Heart left ventricle (tissue), 7 donors: ENCODE data around the genes OR1J2 and OR1L4.

DNA sequence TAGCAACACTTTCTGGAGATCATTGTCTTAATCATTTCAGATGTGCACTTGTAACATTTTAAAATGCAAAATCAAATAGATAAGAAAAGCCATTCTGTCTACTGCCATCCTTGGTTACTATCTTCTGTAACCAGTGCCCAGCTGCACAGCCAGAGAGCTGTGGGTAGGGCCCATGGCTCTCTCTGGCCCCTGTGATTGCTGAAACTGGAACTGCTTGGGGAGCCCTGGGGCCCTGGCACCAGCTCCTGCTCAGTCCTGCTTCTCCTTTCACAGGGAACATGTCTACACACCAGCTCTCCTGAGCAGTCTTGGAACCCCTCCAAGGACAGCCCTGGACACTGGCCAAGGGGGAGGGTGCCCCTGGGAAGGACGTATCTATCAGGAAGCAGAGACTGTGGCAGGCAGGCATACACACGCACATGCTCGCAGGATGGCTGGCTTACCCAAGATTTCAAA is 8.7 kb upstream of the TRAF1 start:
- PRO-cap, 6 experiments = peak in 6 of 6 experiments; most common plus-strand start position 388 of the sequence (in 6); most common minus-strand start position 262 of the sequence (in 2)
- RAMPAGE, long total RNA, 2 experiments = no peak in any of the 2 experiments
- RRBS = no CpG with 5 or more reads among the region's 3 CpGs

DNA sequence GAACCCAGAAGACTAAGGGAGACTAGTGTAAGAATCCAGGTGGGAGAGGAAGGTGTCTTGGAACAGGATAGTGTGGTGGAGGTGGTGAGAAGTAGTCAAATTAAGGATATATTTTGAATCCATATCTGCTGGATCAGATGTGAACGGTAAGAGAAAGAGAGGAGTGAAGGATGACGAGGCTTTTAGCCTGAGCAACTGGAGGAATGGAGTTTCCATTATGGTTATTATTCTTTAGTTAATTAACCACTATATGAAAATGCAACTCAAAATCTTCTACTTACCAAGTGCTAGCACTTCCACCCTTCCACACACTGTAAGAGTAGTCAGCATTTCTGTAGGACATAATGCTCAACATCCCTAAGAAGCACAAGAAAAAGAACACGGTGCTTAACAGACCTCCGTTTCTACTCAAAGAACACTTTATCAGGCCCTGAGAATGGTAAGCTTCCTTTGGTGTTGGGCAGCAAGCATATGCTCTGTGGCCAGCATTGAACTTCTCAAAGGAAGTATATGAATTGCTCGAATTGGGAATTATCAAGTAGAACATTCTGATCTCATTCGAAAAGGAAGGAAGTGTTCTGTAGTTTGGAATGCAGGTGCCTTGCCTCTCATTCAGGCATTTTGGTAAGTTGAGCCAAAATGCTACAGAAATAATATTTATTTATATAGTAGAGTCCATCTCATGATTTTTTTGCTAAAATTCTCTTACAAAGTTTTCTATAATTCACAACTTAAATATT is 61.1 kb downstream of the C5 start:
- PRO-cap, 6 experiments = peak in 1 of 6 experiments; most common minus-strand start position 417 of the sequence (in 1)
- RAMPAGE, long total RNA, 2 experiments = no peak in any of the 2 experiments
- RRBS = no CpG with 5 or more reads among the region's 6 CpGs

GRCh38 chr9:121140358-121140894 is 61.2 kb downstream of the RAB14 start:
- PRO-cap, 6 experiments = no peak in any of the 6 experiments
- RAMPAGE, long total RNA, 2 experiments = no peak in any of the 2 experiments
- RRBS = no CpG with 5 or more reads among the region's 4 CpGs

DNA sequence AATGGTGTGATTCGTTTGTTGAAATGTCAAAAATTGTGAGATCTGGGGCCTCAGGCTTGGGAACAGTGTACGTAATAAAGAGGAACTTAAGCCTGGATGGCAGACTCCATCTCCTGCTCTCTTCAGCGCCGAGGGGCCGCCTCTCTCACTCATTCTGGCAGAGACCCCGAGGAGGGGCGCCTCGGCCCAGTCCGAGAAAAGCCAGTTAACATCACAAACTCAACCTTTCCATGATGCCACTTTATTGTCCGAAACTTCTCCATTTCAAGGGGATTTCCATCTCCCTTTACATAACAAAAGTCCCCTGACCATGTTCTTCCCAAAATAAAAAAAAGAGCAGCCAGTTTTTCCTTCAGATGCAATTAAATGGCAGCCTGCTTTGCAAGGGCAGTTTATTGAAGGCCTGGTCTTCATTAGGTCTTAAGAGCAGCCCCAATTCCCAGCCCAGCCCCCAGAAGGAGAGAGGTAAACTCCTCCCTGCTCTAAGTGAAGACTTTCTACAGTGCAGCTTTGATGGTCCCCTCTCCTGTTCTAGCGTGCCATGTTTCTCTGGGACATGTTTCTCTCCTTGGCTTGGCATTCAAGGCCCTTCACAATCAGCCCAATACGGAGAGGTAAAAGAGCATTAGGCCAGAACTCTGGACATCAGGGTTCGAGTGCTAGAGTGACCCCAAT is 19.4 kb upstream of the RAB14 start:
- PRO-cap, 6 experiments = no peak in any of the 6 experiments
- RAMPAGE, long total RNA, 2 experiments = no peak in any of the 2 experiments
- RRBS = no CpG with 5 or more reads among the region's 13 CpGs

- PRO-cap, 6 experiments = peak in 5 of 6 experiments; most common plus-strand start chr9:121287534 (in 2); most common minus-strand start chr9:121287601 (in 2)
- RAMPAGE, long total RNA, 2 experiments = no peak in any of the 2 experiments
- RRBS = no CpG with 5 or more reads among the region's 5 CpGs
Observed at GRCh38 chr9:121287385-121287750, 19.4 kb downstream of the GSN start.

GRCh38 chr9:121302809-121303171 is 34.8 kb downstream of the GSN start:
- PRO-cap, 6 experiments = peak in 1 of 6 experiments; most common plus-strand start chr9:121302958 (in 1)
- RAMPAGE, long total RNA, 2 experiments = start-site peak on the plus strand in 1 of 2 experiments, at chr9:121302915-121302927 at its widest, 403 reads per replicate
- RRBS = no CpG with 5 or more reads among the region's 13 CpGs

DNA sequence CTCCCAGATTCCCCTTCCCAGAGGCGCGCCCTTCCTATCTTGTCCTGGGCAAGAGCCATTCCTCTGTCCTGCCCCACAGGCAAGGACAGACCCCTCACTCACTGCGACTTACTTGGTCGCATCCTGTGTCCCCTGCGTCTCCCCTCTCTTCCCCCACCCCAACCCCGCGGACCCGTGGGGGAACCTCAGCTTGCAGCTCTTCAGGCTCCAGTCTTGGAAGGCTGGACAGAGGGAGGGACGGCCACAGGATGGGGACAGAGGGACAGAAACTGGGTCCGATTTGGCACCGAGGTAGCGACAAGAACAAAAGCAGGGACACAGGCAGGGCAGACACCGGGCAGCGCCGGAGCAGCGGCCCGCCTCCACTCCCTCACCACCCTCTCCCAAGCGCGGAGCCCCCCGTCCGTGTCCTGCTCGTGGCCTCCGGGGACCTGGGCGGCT is 430 bp downstream of the GGTA1 start:
- PRO-cap, 6 experiments = peak in 1 of 6 experiments; most common plus-strand start position 210 of the sequence (in 1)
- RAMPAGE, long total RNA, 2 experiments = no peak in any of the 2 experiments
- RRBS = 1% methylated on average over 10 of the region's 24 CpGs

- PRO-cap, 6 experiments = no peak in any of the 6 experiments
- RAMPAGE, long total RNA, 2 experiments = no peak in any of the 2 experiments
- RRBS = no CpG with 5 or more reads among the region's 15 CpGs
Observed at GRCh38 chr9:121636137-121636958, 15.1 kb upstream of the DAB2IP start.

DNA sequence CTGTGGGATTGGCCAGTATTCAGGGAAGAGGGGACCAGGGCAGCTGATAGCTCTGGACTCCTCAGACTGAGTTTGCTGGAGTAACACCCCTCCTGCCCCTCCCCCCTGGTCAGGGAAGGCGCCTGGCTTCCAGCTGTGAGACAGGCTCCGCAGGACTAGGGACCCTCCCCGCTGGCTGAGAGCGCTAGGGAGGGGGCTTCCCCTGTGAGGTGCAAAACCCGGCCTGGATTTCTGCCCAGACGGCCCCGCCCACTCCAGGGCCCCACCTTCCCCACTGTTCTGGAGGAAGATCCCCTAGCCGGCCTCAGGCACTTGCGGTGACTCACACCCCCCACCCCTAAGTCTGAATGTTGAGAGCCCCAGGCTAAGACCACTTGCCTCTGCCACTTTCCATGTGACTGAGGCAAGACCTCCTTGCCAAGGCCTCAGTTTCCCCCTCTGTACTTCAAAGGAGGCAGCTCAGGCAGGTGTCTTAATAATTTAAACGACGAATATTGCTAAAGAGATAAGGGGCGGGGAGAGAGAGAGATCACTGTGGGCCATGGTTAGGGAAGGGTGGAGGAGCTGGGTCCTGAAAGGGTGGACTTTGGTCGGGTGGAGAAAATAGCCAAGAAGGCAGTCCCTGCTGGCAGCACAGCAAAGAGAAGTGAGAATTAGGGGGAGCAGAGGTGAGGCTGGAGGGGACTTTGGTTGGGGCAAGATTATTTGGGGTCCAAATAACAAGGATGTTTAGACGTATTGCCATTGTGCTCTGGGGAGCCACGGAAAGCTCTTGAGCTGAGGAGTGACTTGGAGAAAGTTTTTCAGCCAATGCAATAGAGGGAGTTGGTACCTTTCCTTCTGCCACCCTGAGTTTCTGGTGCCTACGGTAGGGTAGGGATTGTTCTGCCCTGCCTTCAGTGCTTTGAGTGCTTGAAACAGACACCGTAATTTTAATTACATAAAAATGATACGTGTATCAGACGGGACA is 960 bp upstream of the DAB2IP start:
- PRO-cap, 6 experiments = peak in 2 of 6 experiments; most common plus-strand start position 340 of the sequence (in 2); most common minus-strand start position 74 of the sequence (in 2)
- RAMPAGE, long total RNA, 2 experiments = no peak in any of the 2 experiments
- RRBS = 5% methylated on average over 4 of the region's 19 CpGs

- PRO-cap, 6 experiments = peak in 6 of 6 experiments; most common plus-strand start chr9:121699217 (in 5); most common minus-strand start chr9:121699224 (in 1)
- RAMPAGE, long total RNA, 2 experiments = no peak in any of the 2 experiments
- RRBS = 3% methylated on average over 64 of the region's 119 CpGs
Observed at GRCh38 chr9:121698830-121699657, 47.6 kb downstream of the DAB2IP start.

DNA sequence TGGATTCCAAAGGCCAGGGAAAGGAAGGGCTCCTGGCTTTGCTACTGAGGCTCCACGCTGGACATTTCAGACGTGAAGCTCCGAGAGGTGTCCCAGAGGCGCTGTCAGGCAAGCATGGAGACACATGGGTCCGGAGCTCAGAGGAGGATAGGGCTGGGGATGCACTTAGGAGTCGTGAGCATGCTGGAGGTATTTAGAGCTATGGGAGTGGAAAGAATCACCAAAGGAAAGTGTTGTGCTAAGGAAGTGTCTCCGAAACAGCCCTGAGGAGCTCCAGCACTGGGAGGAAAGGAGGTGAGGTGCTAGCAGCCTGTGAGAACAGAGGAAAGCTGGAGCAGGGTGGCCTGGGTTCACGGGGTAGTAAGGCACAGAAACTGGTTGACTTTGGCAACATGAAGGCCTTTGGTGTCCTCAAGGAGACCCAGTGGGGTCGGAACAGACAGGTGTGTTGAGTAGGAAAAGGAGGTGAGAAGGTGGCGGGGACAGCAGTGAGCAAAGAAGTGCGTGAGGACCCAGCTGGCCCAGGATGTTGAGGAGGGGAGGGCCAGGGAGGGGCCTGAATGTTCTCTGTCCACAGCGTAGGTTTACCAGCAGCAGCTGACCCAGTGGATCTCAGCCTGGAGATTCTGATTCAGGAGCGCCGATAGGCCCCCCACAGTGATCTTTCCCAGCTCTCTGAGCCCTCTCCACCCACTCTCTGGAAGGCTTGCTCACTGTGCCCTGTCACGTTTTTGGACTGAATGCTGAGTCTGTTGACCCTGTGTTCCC is 88.4 kb downstream of the DAB2IP start:
- PRO-cap, 6 experiments = no peak in any of the 6 experiments
- RAMPAGE, long total RNA, 2 experiments = no peak in any of the 2 experiments
- RRBS = no CpG with 5 or more reads among the region's 15 CpGs

DNA sequence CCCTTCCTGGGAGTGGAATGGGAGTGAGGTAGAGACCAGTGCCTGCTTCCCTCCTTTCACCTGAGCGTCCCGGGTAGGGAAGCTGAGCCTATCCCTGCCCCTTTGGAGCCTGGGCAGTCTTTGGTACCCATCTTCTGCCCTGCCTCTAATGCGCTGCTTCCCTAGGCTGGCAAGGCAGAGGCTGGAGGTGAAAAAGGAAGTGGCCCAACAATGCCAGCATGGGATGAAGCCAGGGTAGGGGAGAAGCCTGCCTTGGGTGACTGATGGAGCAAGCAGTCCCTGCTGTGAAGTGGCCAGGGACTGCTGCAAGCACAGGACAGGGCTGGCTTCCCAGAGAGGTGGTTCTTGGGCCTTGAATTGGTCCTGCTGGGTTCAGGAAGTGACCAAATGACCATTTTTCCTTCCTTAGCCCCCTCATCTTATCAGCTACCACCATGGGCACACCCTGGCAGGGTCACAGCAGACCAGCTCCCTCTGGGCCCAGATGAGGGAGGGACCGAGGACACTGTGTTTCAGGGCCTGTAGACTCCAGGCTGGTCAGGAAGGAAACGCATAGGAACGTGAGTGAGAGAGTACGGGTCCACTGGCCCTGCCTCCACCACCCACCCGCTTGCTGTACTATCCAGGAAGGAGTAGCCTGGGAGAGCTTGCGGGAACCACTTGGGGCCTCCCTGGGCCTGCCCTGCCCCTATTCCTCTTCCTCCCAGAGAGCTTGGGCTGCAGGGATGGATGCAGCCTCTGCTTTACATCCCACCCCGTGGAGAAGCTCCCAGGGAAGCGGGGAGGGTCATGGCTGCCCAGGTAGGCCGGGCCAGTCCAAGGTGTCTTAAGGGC is 102.5 kb downstream of the DAB2IP start:
- PRO-cap, 6 experiments = no peak in any of the 6 experiments
- RAMPAGE, long total RNA, 2 experiments = no peak in any of the 2 experiments
- RRBS = no CpG with 5 or more reads among the region's 12 CpGs

DNA sequence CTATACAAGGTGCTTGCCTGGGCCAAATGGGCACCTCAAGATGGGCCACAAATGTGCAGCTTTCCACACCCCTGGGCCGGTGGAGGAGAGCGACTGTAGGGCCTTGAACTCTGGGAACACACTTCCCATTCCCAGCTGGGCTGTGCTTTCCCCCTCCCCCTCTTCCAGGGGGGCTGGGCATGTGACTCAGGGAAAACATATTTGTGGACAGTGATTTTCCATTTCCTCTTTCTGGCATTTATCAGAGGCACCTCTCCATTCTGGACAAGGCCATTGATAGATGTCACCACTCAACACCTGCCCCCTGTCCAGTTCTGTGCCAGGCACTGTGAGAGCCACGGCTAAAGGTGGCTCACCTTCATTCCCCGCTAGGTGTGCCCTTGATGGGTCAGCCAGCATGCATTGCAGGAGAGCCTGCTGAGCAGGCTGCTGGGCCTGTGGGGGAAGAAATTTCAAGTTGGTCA is 113.6 kb downstream of the DAB2IP start:
- PRO-cap, 6 experiments = peak in 2 of 6 experiments; most common plus-strand start position 279 of the sequence (in 1); most common minus-strand start position 120 of the sequence (in 2)
- RAMPAGE, long total RNA, 2 experiments = no peak in any of the 2 experiments
- RRBS = no CpG with 5 or more reads among the region's 4 CpGs

DNA sequence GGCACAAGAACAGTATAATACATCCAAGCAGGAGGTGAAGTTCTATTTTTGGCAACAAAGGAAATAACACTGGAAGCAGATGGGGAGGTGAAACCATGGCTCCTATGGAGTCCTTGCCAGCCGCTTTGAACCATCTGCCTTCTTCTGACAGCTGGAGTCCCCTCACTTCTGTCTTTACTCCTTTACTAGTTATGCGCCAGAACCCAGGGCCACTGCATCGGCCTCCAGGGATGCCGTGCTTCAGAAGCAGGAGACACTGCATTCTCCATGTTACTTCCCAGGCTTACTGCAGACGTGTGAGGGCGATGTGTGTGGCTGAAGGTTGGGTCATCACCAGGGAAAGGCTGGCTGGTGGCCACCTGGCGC is 77.8 kb downstream of the TTLL11 start:
- PRO-cap, 6 experiments = no peak in any of the 6 experiments
- RAMPAGE, long total RNA, 2 experiments = no peak in any of the 2 experiments
- RRBS = no CpG with 5 or more reads among the region's 7 CpGs

- PRO-cap, 6 experiments = no peak in any of the 6 experiments
- RAMPAGE, long total RNA, 2 experiments = no peak in any of the 2 experiments
- RRBS = no CpG with 5 or more reads among the region's 7 CpGs
Observed at GRCh38 chr9:122248235-122249233, 16.1 kb downstream of the RBM18 start.

- PRO-cap, 6 experiments = no peak in any of the 6 experiments
- RAMPAGE, long total RNA, 2 experiments = no peak in any of the 2 experiments
- RRBS = no CpG with 5 or more reads among the region's 4 CpGs
Observed at GRCh38 chr9:122394213-122394757, 23.5 kb downstream of the PTGS1 start.

DNA sequence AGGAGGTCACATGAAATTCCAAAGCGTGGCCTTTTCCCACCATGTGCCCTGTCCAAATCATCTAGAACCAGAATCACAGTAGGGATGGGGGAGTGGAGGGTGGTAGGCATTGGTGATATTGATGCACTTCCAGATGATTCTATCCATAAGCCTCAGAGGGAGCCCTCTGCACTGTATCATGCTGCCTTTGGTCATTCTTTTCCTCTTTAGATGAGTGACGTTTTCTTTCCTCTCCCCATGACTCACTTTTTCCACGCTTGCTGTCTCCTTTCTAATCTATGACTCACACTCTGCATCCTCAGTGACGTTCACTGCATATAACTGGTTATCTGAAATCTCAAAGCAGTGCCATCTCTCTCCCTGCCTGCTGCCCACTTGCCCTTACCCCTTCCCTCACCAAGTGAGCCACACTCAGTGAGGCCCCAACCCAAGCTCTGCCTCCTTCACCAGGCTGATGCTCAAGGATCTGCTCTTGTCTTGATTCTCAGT is 31.5 kb downstream of the PTGS1 start:
- PRO-cap, 6 experiments = no peak in any of the 6 experiments
- RAMPAGE, long total RNA, 2 experiments = no peak in any of the 2 experiments
- RRBS = no CpG with 5 or more reads among the region's 4 CpGs

- PRO-cap, 6 experiments = no peak in any of the 6 experiments
- RAMPAGE, long total RNA, 2 experiments = no peak in any of the 2 experiments
- RRBS = no CpG with 5 or more reads among the region's 7 CpGs
Observed at GRCh38 chr9:122510433-122510941, at the start of gene OR1J2. Gene OR1J2 (plus strand): TSS chr9:122510802.

DNA sequence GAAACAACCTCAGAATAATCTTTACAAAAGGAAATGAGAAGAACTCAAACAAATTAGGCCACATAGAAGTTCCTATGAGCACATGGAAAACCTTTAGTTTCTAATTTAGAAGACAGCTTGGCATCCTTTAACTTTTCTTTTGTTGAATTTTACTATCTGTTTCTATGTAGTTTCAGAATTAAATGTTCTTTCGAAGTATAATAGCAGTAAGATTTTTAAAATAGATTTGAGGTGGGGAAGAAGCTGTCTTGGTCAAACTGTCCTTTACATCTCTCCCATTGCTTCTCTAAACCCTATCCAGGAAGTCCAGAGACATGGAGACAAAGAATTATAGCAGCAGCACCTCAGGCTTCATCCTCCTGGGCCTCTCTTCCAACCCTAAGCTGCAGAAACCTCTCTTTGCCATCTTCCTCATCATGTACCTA is at the start of gene OR1L4:
Gene OR1L4 (plus strand): TSS at position 315 of the 425 bp plus-strand sequence.
- PRO-cap, 6 experiments = no peak in any of the 6 experiments
- RAMPAGE, long total RNA, 2 experiments = no peak in any of the 2 experiments
- RRBS = no CpG with 5 or more reads among the region's 1 CpG

DNA sequence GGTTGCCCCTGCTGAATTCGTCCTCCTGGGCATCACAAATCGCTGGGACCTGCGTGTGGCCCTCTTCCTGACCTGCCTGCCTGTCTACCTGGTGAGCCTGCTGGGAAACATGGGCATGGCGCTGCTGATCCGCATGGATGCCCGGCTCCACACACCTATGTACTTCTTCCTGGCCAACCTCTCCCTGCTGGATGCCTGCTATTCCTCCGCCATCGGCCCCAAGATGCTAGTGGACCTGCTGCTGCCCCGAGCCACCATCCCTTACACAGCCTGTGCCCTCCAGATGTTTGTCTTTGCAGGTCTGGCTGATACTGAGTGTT is 189 bp downstream of the OR5C1 start:
- PRO-cap, 6 experiments = no peak in any of the 6 experiments
- RAMPAGE, long total RNA, 2 experiments = no peak in any of the 2 experiments
- RRBS = no CpG with 5 or more reads among the region's 9 CpGs